ENCODE data around the gene FNBP1.

DNA sequence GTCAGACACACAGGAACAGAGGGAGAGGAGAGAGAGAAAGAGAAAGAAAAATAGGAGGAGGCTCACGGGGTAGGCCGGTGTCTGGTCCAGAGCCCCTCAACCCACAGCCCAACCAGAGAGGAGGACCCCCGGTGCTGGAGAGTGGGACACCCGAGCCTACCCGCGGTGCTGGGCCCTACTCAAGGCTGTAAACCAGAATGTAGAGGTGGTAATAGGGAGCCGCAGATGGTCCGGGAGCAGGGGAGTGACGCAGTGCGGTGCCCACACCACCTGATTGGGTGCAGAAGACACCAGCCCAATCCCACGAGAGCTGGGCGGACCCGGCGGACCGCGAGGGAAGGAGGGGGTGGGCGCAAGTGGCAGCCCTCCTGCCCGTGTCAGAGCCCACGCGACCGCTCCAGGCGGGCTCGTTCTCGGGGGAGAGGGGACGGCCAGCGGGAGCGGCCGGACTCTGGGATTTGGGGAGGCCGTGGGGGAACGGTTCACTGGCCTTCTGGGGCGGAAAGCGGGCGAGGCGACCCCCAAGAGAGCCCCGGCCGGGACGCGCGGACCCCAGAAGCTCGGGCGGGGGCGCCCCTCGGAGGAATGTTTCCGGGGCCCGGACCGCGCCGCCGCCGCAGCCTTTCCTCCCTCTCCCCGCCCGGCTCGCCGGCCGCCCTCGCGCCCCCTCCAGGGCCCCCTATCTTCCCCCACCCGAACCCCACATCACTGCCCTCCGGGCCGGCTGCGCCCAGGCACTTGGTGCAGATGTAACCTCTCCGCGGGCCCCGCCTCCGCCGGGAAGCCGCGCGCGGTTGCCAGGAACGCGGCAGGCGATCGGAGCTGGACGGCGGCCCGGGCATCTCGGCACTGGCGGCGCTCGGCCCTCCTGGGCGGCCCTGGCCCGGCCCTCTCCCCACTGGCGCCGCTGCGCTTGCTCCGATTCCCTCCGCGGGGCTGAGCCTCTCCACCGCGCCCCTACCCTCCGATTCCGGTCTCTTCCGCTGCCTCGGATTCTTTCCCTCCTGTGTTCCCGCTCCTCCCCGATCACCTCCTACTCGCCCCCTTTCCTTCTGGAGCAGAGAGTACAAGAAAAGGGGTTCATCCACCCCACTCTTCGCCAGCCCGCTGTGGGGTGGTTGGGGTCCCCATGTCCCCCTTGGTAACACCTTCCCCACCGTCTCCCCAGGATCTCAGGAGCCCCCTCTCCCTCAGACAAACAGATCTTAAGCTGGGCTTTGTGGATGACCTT lies 70.9 kb downstream of the C9orf50 start:
- PRO-cap: unidirectional peak, plus-strand start at position 317 of the sequence; unidirectional peak, plus-strand start at position 410 of the sequence; bidirectional peak, plus-strand start at position 849 of the sequence, minus-strand start at position 900 of the sequence
- RAMPAGE, long total RNA, 2 experiments: no peak in any of the 2 experiments

DNA sequence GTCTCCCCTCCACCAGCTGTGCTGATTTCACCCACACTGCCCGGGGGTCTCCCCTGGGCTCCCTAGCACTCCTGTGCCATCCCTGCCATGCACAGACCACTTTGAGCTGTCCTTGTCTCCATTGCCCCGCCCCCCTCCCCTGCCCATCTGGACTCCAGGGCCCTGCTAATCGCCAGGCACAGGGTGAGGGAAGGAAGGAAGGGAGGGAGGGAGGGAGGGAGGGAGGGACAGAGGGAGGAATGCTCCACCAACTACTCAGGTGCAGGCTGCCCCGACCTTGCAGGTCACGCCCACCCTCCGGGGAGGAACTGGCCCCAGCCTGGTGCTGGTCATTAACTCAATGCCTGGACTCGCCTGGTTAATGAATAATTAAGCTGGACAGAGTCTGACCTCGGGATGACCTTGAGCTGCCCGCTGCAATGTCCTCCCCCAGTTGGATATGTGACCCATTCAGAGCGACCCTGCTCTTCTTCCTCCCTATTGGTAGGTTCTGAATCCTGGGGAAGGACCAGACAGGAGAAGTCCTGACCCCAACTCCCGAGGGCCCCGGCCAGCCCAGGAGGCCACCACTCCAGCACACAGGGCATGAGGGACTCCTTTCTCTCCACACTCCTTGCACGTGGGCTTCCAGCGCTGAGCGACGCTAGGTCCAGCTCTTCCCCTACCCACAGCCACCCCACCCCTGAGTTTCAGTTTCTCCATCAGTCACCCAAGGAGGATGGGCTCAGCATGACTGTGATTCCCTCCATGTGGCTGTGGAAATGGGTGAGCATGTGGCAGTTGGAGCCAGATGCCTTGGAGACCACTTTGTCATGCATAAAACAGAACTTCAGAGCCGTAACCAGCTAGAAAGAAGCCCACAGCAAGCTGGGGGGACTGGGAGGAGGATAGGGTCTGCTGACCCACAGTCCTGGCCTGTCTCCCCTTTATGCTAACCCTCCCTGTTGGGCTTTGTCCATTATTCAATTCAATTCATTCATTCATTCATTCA lies 62.0 kb downstream of the C9orf50 start:
- PRO-cap: no peak
- RAMPAGE, long total RNA, 2 experiments: no peak in any of the 2 experiments

DNA sequence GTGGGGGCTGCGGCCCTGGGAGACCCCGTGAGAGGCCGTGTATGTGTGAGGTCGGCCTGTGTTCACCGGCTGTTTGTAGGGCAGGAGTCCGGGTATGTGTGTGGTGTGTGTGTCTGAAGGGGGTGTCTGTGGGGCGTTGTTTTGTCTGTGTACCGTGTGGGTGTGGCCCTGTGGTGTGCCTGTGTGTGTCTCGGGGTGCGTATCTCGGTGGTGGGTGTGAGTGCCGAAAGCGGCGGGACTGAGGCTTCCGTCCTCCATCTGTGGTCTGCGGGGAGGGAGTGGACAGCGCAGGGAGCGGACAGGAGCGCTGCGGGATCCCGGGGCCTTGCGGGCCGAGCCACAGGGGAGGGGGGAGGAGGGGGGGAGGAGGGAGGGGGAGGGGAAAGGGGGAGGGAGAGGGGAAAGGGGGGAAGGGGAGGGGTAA lies 11.0 kb downstream of the C9orf50 start:
- PRO-cap: no peak
- RAMPAGE, long total RNA, 2 experiments: no peak in any of the 2 experiments

DNA sequence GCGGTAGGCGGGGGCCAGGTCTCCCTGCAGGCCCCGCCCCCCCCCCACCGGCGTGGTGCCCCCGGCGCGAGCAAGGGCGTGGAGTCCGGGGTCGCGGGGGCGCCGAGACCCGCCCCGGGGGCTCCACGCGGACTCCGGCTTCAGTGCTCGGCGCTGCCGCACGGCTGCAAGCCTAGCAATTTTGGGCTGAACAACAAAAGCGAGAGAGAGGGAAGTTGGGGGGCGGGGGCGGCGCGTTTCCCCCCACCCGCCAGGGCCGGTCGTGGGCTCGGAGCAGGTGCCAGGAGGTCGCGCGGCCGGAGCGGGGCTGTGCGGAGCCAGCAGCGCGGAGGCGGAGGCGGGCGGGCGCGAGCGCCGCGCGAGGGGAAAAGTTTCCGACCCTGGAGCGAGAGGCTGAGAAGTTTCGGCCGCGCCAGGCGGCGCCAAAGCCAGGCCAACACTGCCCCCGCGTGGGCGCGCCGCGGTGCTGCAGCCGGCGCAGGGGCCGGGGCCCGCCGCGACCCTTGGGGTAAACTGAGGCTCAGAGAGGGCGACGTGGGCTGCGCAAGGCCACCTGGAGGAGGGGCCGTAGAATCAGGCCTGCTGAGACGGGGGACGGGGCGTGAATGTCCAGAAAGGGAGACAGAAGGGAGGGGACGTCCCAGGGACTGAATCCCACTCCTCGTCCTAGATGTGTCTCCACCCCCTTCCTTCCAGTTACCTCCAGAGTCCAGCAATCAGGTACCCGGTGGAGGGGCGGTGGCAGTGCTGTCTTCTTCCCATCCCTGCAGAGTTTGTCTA lies 10.4 kb downstream of the C9orf50 start:
- PRO-cap: unidirectional peak, plus-strand start at position 47 of the sequence
- RAMPAGE, long total RNA, 2 experiments: no peak in any of the 2 experiments

DNA sequence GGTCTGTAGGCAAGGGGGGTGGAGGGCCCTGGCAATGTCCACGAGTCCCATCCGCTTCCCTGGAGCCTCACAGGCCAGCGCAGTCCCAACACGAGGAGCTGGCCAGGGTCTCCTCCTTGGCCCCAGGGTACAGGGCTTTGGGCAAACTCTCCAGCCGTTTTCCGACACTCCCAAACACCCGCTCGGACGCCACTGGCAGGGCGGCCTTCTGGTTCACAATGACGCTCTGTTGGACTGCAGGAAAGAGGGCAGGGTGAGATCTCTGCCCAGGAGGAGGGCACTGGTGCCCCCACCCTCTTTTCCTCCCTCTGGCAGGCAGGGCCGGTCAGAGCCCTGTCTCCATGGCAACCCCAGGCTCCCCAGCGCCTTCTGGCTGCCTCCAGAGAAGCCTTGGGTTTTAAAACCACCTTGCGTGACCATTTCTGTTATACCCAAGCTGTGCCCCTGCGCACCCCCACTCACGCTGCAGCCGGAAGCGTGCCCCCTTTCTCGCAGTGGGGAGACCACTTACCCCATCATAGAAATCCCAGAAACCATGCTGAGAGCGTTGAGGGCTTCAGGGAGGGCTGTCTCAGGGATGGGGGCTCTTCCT lies 7.4 kb downstream of the C9orf50 start:
- PRO-cap: no peak
- RAMPAGE, long total RNA, 2 experiments: no peak in any of the 2 experiments

DNA sequence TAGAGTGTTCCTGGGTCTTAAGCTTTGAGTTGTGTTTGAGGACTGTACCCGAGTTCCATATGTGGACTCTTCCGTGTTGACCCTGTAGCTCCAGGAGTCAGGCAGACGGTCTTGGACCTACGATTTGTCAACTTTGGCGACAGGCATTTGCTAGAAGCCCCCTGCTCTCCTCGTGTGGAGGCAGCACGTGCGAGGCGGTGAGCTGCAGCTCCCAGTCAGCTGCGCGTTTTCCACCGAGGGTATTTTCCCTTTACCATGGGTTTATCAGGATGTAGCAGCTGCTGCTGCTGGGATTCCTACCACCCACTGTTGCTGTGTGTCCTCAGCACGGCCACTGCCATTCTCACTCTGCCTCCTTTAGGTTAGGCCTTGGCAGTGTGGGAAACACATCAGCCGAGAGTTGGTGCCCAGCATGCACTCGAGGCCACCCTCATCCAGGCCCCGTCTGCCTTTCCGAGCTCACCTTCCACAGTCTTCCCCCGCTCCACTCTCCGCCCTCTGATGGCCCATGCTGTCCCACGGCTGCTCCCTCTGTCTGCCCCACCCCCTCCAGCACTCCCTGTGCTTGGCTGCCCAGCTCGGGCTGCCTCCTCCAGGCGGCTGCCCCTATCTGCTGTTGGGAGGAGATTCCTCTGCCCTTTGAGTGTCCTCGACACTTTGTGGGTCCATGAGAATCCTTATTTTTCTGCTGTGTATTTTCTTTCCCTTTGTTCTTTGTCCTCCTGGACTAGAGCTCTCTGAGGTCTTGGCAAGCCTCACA lies 4.8 kb downstream of the NTMT1 start:
- PRO-cap: no peak
- RAMPAGE, long total RNA, 2 experiments: no peak in any of the 2 experiments

- PRO-cap: bidirectional peak, plus-strand start at chr9:129697934, minus-strand start at chr9:129697732; bidirectional peak, plus-strand start at chr9:129698310, minus-strand start at chr9:129698161
- RAMPAGE, long total RNA, 2 experiments: no peak in any of the 2 experiments
These were observed 32.3 kb downstream of the PRRX2 start for GRCh38 chr9:129697622-129698242.

DNA sequence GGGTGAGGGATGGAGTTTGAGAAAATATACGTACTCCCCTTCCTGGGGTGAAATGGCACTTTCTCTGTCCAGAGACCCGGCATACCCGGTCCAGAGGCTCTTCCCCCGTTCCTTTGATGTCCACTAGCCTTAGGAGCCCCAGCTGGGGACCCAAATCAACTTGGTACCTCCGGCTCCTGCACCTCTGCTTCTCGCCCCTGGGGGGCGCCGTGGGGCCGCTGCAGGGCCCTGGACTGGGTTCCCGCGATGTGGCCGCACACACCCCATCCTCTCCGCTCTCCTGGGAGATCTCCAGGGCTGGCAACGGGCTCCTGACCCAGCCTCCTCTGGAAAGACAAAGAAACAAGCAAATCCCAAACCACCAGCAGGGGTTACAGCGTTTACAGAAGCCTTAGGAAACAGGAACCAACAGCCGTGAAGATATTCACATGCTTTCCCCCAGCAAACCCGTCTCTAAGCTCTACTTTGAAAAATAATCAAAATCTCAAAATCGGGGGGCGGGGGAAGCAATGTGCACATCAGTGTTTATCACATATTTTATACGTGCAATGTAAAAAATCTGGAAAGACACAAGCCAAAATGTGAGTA lies 26.2 kb downstream of the PTGES start:
- PRO-cap: no peak
- RAMPAGE, long total RNA, 2 experiments: no peak in any of the 2 experiments

DNA sequence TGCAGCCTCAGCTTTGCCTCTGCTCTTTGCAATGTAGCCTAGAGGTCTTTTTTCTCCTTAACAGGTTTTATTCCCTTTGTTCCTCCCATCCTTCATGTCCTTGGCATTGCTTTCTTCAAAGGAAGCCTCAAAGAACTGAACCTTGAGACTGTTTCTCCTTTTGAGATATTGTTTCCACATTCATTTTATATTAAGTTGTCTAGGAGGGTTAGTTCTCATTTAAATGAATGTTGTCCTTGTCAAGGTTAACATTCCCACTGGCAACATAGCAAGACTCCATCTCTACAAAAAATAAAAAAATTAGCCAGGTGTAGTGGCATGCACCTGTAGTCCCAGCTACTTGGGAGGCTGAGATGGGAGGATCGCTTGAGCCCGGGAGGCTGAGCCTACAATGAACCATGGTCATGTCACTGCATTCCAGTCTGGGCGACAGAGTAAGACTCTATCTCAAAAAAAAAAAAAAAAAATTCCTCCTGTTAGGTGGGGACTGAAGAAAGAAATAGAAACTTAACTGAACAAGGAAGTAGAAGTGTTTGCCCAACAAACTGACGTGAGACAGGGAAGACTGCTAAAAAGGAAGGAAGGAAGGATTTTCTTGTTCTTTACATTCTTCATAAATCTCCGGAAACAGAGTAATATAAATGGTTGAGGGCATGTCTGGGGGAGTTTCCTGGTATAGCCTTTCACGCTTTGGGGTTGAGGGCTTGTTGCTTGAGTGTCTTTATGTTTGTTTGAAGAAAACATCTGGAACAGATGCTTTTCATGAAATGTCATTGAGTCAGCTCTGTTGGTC lies 2.9 kb downstream of the TOR1B start:
- PRO-cap: no peak
- RAMPAGE, long total RNA, 2 experiments: no peak in any of the 2 experiments

- PRO-cap: no peak
- RAMPAGE, long total RNA, 2 experiments: no peak in any of the 2 experiments
These were observed 10.0 kb downstream of the TOR1B start for GRCh38 chr9:129812776-129813506.

GRCh38 chr9:129868795-129869600 lies 33.7 kb downstream of the USP20 start:
- PRO-cap: unidirectional peak, plus-strand start at chr9:129869317
- RAMPAGE, long total RNA, 2 experiments: no peak in any of the 2 experiments

- PRO-cap: no peak
- RAMPAGE, long total RNA, 2 experiments: no peak in any of the 2 experiments
These were observed 45.9 kb downstream of the USP20 start for GRCh38 chr9:129880642-129881983.

DNA sequence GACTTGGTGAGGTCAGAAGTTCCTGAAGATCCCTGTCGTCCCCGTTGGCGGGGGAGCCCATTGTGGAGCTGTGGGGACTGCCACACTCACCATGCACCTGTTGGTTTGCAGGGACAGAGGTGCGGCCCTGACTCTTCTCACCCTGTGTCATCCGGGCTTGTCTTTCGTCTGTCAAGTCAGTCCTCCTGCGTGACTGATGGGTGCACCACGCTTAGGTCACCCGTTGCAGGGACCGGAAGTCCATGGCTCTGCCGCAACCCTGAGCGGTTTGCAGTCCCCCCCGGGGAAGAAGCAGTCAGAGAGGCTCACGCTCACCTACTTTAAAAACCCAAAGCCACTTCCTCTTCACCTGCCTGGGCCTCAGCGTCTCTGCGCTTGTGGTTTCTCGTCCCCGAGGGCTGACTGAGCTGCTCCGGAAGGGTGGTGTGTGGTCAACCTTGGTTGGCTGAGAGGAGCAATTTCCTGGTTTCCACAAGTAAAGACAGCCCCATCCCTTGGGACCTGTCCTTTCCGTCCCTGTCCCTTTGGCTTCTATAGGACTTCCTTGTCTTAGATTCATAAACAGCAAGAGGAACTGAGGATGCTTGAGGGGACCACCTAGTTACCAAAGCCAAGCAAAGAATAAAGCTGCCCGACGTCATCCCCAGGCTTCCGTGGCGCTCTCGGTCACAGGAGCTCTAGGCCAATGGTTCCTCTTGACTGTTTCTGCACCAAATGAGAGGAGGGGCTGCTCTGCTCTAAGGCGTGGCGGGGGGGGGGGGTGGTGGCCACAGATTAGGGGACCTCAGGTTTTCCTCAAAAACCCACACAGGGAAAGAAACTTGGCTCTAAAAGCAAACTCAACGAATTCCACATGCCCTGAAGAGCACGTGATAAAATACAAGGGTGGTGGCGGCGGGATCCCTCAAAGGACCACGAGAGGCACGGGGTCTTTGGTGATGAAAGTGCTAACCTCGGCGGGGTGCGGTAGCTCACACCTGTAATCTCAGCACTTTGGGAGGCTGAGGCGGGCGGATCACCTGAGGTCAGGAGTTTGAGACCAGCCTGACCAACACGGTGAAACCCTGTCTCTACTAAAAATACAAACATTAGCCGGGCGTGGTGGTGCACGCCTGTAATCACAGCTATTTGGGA lies 53.4 kb downstream of the USP20 start:
- PRO-cap: unidirectional peak, minus-strand start at position 170 of the sequence
- RAMPAGE, long total RNA, 2 experiments: no peak in any of the 2 experiments

- PRO-cap: no peak
- RAMPAGE, long total RNA, 2 experiments: no peak in any of the 2 experiments
These were observed 73.5 kb downstream of the USP20 start for GRCh38 chr9:129908749-129909167.

DNA sequence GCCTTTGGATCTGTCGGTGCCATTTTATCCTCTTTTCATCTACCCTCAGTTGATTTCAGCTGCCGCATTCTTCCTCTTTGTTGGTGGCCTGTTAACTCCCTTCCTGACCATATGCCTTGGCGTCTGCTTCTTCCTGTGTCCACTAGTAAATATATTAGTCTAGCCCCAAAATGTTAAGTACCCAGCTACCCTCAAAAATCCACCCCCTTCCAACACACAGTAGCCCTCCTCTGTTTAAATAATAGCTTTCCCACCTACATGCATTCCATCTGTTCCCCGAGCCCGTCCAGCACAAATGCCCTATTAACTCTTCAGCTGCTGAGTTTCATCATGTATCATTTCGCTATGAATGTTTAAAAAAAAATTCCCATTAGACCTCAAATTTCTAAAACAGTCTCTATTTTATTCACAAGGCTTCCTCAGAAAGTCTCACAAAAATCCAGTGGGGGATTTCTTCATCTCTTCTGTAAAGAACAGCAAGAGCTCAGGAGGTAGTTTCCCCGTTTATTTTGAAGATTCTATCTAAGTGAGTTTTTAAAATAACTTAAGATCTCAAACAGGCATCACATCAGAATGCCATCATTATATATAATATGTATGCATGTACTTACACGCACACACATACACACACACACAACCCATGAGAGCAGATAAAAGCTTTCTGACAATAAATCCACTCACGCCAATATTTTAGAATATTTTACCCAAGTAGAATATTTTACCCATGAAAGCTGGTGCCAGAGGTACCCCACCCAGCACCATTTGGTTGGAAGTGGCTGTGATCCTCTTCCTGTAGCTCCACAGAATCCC lies 97.6 kb downstream of the USP20 start:
- PRO-cap: no peak
- RAMPAGE, long total RNA, 2 experiments: no peak in any of the 2 experiments

- PRO-cap: no peak
- RAMPAGE, long total RNA, 2 experiments: no peak in any of the 2 experiments
These were observed 80.7 kb downstream of the FNBP1 start for GRCh38 chr9:129962214-129962685.

- PRO-cap: no peak
- RAMPAGE, long total RNA, 2 experiments: no peak in any of the 2 experiments
These were observed 32.7 kb downstream of the FNBP1 start for GRCh38 chr9:130010002-130011038.

DNA sequence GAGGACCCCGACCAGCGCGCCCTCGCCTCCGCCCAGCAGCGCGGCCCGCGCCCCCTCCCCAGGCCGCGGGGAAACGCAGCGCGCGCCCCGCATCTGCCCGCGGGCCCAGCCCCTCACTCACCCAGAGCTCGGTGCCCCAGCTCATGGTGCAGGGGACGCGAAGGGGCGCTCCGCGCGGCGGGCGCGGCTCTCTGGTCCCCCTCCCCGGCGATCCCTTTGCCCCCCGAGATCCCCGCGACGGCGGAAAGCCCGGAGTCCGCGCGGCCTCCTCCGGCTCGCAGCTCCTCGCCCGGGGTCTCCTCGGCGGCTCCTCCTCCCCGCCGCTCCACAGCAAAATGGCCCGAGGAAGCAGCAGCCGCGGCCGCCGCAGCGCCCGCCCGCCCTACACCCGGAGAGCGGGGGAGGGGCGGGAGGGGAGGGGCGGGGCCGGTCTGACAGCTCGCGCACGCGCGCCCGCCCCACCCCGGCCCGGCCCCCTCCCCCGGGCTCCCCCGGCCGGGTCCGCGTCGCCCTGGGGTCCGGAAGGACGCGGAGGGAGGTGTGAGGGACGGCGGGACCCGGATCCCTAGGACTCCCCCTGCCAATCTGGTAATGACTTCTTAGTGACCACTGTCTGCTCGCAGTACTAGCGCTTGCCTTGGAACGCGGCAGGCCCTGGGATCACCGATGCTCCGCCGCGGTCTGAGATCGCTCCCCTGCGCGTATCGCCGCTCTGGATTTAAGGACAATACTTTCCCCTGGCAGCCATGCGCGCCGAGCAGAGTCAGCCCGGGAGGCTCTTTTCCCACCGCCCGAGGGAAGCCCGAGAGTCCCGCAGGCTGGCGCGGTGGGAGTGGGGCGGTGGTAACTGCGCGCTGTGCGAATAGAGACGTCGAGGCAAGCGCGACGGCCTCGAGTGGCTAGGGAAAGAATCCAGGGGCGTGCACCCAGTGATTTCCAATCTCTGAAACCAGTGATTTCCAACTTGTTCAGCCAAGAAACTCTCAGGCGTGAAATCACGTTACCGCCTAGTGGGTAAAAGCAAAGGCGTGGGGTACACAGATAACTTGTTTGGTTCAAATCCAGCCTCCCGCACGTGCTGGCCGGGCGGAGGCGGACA lies at the start of gene FNBP1:
TSS of gene FNBP1 (minus strand) at position 359 of the 1,099 bp plus-strand sequence.
- PRO-cap: bidirectional peak, plus-strand start at position 514 of the sequence, minus-strand start at position 329 of the sequence; unidirectional peak, minus-strand start at position 897 of the sequence
- RAMPAGE, long total RNA, 2 experiments: no peak in any of the 2 experiments

DNA sequence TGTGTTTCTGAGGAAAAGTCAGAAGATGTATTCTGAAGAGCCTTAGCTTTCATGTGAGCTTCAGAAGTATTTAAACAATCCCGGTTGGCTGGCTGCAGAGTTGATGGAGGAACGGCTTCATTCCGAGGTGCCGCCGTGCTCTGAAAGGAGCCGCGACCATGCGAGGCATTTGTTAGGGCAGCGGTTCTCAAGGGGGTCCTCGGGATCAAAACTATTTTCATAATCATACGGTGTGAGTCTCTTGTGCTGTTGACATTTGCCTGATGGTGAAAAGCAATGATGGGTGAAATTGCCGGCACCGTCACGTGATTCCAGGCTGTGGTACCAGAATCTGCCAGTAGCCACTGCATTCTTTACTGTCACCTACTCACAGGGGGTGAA lies 58.4 kb downstream of the GPR107 start:
- PRO-cap: no peak
- RAMPAGE, long total RNA, 2 experiments: no peak in any of the 2 experiments

- PRO-cap: no peak
- RAMPAGE, long total RNA, 2 experiments: no peak in any of the 2 experiments
These were observed 29.8 kb upstream of the HMCN2 start for GRCh38 chr9:130235613-130236340.